ENCODE measurements around a stretch of chr2.

DNA sequence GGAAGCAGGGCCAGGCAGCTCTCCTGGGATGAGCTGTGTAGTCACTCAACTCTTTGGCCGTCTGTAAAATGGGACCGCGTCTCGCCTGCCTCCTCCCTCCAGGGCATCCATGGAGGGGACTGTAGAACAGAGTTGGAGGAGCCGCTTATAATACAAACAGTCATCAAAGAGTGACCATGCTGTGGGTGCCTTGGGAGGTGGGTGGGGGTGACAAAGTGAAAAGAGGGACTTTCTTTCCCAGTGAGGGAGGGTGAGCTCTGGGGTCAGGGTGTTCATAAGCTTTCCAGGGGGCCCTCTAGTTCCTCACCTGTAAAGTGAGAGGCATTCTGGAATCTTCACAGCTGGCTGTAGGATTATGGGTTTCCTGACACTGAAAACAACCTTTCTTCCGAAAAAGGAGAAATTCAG is 169.7 kb upstream of the HAAO start:
- RRBS: no CpG with 5 or more reads among the region's 6 CpGs

- RRBS: no CpG with 5 or more reads among the region's 7 CpGs
Measured at GRCh38 chr2:43006343-43006705, 213.9 kb upstream of the HAAO start.

GRCh38 chr2:43038297-43038899 is 188.0 kb downstream of the ZFP36L2 start:
- RRBS: no CpG with 5 or more reads among the region's 11 CpGs

- RRBS: no CpG with 5 or more reads among the region's 3 CpGs
Measured at GRCh38 chr2:43052155-43052861, 174.1 kb downstream of the ZFP36L2 start.

DNA sequence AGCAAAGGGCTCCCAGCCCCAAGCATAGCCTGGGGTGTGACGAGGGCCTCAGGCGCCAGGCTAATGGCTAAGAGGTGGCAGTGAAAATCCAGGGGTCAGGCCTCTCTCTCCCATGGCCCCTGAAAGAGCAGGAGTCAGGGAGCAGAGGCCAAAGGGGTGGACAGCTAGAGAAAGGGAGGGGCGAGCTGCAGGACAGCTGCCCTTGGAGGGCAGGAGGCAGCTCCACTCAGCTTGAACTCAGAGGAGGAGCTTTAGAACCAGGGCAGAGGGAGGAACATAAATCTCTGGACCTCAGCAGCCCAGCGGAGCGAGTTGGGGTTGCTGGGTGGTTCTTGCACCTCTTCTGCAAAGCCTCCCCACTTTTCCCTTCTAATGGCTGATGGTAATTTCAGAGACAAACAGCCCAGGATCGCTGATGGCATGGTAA is 155.2 kb downstream of the ZFP36L2 start:
- RRBS: no CpG with 5 or more reads among the region's 6 CpGs

GRCh38 chr2:43220957-43221623 is 5.3 kb downstream of the ZFP36L2 start:
- RRBS: no CpG with 5 or more reads among the region's 14 CpGs

DNA sequence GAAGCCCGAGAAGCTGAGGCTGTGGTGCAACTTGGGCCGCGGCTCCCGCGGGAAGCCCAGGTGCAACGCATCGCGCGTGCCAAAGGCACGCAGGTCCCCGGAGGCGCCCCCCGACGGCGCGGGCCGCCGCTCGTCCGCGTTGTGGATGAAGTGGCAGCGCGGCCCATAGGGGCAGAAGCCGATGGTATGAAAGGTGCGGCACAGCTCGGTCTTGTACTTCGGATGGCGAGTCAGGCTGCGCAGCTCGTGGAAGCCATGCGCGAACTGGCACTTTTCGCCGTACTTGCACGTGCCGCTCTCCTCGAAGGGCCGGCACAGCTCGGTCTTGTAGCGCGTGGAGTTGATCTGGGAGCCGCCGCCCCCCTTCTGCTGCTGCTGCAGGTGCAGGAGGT is 1.4 kb downstream of the ZFP36L2 start:
- RRBS: no CpG with 5 or more reads among the region's 43 CpGs

GRCh38 chr2:43313308-43313868 is 87.0 kb upstream of the ZFP36L2 start:
- RRBS: no CpG with 5 or more reads among the region's 9 CpGs

DNA sequence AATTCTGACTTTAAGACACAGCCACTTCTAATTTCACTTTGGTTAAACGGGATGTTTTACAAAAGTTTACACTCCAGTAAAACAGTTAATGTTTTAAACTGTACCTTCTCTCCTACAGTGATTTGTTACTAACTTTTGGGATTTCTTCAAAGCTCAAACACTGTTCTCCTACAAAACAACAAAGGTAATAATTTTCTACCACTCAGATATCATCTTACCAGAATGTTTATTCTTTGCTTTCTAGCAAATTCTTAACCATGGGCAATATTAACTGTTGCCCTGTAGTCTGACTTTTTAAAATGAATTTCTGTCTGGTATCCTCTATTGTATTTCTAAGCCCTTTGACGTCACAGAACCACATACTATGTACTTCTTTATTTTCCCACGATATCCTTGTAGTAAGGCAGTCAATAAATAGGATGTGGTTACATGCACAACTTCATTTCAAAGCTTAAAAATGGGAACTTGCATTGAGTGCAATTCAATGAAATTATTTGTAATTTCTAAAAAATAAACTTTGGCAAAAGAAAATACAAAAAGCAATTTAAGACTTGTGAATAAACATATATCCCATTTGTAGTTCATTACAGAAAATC is 58.7 kb downstream of the THADA start:
- RRBS: no CpG with 5 or more reads among the region's 3 CpGs

DNA sequence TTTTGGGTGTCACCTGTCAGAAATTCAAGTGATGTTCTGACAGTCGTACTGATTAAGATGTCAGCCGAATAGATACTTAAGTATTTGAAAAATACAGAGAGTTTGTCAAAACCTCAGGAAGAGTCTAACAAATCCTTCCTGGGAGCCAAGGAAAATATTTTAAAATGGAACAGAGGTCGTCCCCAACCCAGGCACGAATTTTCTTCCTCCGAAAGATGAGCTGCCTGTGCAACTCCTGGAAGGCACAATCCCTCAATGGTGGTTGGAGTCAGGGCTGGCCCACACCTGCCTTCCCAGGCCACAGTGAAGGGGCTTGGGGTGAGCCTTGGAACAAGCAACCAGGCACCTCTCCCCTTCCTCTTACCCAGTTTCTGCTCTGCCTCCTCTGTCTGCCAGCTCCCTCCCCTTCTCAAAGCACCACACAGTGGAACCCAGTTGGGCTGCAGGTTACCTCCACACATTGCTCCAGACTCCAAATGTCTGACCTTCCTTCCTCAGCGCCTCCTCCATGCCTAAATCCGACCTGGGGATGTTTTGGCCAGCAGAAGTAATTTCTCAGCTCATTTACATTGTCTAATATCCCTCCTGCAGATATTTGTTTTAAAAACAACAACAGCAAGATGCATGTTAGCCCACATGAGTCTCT is 2.7 kb downstream of the ABCG8 start:
- RRBS: no CpG with 5 or more reads among the region's 7 CpGs

- RRBS: no CpG with 5 or more reads among the region's 8 CpGs
Measured at GRCh38 chr2:43842252-43842775, 3.5 kb downstream of the ABCG8 start.

- RRBS: no CpG with 5 or more reads among the region's 13 CpGs
Measured at GRCh38 chr2:43917921-43918913, 77.6 kb downstream of the LRPPRC start.

- RRBS: no CpG with 5 or more reads among the region's 9 CpGs
Measured at GRCh38 chr2:44081405-44081882, 85.7 kb upstream of the LRPPRC start.

DNA sequence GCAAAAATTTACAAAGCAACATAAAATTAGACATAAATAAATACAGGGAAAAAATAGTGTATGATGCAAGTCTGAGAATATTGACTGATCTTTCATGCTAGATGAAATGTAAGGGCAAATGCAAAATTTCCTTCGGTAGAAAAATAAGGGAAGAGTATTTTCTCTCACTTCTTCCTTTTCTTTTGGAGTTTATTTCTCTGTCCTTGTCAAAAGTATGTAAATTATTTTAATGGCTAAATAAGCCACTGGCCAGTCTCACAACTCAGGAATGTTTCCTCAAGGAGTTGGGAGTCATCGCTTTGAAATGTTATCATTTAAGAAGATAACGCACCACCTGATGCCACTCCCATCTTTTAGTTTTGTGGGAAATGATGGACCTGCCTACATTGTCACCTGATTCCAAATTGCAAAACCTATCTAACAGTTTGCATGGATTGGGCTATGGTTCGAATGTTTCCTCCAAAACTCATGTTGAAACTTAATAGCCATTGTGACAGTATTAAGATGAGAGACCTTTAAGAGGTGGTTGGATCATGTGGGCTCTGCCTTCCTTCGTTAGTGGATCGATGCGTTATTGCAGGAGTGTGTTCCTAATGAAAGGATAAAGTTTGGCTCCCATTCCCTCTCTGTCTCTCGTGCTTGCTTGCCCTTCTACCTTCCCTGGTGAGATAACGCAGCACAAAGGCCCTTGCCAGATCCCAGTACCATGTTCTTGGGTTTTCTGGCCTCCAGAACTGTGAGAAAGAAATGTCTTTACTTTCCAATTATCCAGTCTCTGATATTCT is 32.4 kb upstream of the PPM1B start:
- RRBS: no CpG with 5 or more reads among the region's 9 CpGs

DNA sequence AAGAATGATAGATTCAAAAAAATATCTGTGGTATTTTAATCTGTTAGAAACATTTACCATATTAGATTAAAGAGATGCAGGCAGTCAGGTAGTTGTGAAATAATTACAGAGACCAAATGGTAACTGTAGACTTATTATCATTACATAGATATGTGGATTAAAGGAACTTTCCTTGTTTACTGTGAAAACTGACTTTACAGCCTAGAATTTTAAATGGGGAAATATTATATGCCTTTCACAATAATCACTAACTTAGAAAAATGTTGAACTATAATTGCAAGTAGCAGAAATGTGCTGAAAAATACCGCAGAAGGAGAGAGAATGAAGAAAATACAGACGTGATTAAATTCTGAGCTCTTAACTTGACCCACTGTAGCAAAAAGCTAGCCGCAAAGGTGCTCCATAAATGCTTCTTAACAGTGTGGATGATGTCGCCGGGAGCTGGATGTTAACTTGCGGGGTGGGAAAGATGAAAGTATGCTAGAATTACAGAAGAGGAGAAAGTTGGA is 52.4 kb downstream of the PPM1B start:
- RRBS: no CpG with 5 or more reads among the region's 6 CpGs

DNA sequence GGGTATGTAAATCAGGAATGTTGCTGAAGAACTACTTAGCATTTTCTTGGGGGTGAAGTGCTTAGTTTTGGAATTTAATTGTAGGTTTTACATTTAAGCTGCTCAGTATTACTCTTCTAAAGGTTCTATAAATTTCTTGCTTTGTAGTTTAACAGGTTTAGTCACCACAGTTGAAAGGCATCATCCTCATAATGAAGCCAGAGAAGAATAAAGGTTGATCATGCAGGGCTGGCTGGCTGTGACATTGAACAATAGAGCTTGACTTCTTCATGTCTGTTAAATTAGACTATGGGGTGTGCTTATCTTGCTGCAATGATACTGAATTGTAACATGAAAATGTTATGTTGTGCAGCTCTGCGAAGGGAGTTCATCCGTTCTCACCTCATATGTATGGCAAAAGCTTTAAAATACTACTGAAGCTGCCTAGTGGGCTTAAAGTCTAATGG is 81.7 kb downstream of the CAMKMT start:
- RRBS: no CpG with 5 or more reads among the region's 2 CpGs

DNA sequence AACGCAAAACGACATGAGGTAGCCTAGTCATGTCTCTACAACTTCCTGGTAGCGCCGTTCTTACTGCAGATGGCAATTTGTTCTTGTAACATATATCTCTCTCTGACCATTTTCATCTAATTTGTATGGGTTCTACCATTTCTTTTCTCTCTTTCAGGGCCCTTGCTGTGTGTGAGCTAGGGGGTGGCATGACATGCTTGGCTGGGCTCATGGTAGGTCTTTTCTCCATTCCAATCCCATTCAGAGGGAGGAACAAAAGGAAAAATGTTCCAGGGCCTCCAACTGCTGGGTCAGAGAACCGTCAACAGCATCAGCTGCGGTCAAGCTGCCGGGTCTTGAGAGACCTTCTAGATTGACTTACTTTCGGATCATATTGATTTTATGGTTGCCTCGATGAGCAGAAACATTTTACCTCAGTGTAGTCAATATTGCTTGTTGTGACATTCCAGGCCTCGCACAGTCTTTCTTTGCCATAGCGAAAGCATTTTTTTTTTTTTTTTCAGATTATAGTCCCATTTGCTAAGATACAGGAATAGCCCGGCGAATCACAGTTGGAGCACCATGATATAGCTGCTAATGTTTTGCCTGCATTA is 235.3 kb upstream of the SIX3 start:
- RRBS: no CpG with 5 or more reads among the region's 13 CpGs

DNA sequence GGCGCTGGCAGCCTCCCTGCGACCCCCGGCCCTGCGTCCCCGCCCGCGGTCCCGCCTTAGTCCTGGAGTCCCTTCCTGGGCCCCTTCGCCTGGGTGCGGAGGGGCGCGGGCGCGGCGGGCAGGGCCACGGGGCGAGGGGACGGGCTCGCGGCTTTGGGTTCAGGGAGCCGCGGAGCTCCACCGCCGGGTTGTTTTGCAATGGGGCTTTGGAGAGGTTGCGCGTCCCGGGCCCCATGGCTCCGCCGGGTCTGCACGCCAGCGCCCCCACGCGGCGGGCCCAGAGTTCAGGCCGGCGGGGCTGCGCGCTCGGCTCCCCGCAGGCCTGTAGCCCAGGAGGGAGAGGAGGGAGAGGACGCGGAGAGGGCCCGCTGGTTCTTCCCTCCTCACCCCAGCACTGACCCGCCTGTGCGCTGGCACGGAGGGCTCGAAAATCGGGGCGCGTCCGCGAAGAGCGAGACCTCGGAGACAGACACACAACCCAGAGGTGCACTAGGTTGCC is 4.8 kb upstream of the SIX2 start:
- RRBS: under 1% methylated on average over 9 of the region's 54 CpGs

- RRBS: no CpG with 5 or more reads among the region's 12 CpGs
Measured at GRCh38 chr2:45075423-45075955, 66.2 kb upstream of the SIX2 start.

- RRBS: 22% methylated on average over 2 of the region's 12 CpGs
Measured at GRCh38 chr2:45220103-45220655, 210.9 kb upstream of the SIX2 start.

All from skeletal muscle cell (primary cell).